SJCRH30 (cell line): ENCODE measurements around a stretch of chr6.

DNA sequence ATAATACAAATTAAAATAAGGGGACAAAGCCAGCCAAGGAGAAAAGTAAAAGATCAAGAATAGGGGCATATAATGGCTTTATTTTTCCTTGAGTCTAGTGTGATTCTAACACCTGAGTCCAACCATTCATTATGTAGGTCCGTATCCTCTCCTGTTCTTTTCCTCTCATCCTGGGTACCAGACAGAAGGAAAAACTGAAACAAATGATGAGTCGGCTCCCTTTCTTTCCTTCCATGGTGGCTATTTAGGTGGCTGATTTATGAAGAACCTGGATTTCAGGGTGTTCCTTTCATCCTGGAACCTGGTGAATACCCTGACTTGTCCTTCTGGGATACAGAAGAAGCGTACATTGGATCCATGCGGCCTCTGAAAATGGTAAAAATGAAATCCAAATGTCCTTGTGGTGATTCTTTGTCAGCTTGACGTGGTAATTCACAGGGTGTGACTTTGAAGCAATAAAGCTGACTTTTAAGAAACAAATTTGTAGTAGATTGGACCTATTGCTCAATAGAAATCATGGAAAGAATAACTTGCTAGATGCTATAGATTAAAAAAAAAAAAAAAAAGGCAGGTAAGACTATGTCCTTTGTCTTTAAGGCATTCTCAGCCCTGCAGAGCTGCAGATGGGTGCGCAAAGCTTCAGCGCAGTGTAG lies 90.0 kb downstream of the RTN4IP1 start:
- RAMPAGE, long total RNA = no peak

DNA sequence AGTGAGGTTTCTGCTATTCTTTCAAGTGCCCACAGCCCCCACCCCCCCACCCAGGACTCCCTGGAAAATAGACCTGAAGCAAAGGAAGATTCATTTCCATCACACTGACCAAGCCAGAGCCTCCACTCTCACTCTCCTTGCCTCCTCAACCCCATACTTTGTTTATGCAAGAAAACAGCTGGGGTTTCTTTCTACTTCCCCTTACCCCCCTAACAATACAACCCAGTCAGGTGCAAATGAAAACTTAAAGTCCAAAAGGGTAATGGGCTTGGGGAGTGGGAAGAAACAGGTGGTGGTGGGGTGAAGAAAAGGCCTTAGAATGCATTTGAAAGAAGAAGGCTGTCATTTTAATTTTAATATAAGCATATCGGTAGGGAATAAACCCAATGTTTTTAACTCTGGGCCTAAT lies 14.4 kb downstream of the RTN4IP1 start:
- RAMPAGE, long total RNA = no peak

DNA sequence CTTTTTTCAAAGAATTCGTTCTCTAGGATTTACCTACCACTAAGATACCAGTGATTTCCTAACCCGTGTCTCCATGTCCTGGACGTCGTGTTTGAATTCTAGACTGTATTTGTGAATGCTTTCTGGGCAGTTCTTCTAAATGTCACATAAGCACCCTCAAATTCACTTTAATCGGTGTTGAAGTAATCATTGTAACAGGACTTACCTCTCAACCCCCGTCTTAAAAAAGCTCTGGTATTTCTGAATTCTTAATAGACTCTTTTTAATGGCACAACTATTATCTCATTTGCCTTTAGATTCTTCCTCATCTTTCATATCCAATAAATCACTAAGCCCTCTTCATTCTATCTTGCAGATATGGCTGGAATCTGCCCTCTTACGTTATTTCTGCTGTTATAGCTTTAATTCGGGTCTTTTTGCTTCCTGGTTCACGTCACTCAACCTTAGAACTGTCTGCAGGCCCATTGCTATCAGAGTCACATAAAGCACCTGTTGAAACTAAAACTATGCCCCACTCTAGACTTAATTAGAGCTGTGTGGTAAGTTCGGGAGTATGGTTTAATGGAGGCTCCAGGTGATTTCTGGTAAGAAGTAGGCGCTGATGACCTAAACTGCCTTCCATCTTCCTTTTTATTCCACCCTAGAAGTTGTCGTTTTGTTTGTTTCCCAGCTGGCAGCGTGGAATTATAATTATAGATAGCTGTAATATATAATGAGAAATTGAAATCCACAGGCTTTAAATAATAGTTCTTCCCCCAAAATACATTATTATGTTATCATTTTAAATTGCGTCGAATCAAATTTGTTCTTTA lies 950 bp downstream of the QRSL1 start:
- RAMPAGE, long total RNA = no peak

- RAMPAGE, long total RNA = no peak
These were observed 64.9 kb downstream of the QRSL1 start for GRCh38 chr6:106694321-106694722.

- RAMPAGE, long total RNA = no peak
These were observed 105.8 kb downstream of the QRSL1 start for GRCh38 chr6:106735149-106735578.

DNA sequence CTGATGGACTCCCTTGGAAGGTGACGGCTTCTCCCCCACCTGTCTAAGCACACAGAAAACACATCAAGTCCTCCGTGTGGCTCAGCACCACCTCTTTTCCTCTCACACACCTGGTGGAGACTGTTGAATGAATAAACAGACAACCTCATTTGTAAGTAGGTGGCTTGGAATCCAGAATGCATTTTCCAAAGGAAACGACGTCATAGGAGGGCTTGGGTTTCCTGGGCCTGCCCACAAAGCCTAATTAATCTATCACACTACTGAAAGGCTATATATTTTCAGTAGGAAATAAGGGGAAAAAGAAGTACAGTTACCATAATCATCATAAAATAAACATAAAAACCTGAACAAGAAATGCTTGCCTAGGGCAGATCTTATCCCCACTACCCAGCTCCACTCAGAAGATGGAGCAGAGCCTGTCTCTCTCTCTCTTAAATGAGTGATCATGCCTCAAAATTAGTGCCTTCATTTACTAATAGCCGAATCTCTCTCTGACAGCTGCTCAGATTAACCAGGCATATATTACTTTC lies 121.3 kb downstream of the QRSL1 start:
- RAMPAGE, long total RNA = no peak

DNA sequence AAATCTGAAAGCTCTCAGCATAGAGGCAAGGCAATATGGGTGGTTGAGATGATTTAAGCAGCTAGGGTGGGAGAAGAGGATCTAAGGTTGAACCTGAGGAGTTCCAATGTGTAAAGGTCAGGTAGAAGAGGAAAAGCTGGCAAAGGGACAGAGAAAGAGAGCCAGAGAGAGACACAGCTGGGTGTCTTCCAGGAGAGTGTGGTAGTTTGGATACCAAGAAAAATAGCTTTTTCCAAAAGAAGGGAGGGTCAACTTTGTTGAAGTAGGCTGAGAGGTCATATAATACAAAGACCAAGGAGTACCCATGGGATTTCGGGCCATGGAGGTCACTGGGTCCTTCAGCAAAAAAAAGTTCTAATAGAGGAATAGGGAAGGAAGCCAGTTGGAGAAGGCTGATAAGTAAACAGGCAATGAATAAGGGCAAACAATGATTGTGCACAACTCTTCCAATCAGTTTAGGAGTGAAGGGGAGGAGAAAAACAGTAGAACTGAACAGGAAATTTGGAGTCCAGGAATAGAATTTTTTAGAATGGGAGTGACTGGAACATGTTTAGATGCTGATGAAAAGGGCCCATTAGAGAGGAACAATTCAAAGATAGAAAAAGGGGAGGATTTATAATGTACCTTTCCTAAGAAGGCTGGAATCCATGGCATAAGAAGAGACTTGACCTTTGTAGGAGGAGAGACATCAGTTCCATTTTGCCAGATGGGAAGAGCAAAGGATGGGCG lies 135.2 kb downstream of the QRSL1 start:
- RAMPAGE, long total RNA = no peak

DNA sequence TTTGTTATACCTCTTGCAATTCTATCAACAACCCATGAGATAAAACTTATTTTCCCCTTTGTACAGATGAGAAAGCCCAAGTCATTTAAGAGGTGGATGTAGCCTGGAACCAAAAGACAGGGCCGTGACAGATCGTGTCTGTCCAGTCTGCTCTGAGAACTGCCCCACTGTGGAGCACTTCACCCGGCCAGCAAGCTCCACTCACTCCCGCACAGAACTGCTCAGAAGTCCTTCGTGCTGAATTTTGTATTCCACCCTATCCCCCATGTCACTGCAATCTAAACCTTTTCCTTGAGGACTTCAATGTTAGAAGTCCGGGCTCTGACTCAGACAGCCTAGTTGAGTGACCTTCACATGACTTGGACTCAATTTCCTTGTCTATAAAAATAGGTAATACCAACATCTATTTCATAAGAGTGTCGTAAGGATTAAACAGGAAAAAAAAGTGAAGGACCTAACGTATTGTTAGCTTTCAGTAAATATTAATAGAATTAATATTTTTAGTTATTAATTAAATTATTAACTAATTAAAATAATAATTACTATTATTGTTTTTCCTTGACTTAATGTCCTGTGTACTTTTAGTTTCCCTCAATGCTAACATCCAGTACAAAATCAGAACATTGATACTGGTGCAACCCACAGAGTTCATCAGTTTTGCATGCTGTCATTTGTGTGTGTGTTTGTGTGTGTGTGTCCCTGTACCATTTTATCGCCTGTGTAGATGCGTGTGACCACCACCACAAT lies 161.6 kb downstream of the QRSL1 start:
- RAMPAGE, long total RNA = no peak

GRCh38 chr6:107046284-107046825 lies 18.4 kb downstream of the MTRES1 start:
- RAMPAGE, long total RNA = no peak

- RAMPAGE, long total RNA = no peak
These were observed 53.8 kb upstream of the BEND3 start for GRCh38 chr6:107169048-107169567.

- RAMPAGE, long total RNA = no peak
These were observed 106.4 kb upstream of the BEND3 start for GRCh38 chr6:107221836-107222035.

GRCh38 chr6:107659626-107660146 lies 164.4 kb downstream of the SCML4 start:
- RAMPAGE, long total RNA = no peak

DNA sequence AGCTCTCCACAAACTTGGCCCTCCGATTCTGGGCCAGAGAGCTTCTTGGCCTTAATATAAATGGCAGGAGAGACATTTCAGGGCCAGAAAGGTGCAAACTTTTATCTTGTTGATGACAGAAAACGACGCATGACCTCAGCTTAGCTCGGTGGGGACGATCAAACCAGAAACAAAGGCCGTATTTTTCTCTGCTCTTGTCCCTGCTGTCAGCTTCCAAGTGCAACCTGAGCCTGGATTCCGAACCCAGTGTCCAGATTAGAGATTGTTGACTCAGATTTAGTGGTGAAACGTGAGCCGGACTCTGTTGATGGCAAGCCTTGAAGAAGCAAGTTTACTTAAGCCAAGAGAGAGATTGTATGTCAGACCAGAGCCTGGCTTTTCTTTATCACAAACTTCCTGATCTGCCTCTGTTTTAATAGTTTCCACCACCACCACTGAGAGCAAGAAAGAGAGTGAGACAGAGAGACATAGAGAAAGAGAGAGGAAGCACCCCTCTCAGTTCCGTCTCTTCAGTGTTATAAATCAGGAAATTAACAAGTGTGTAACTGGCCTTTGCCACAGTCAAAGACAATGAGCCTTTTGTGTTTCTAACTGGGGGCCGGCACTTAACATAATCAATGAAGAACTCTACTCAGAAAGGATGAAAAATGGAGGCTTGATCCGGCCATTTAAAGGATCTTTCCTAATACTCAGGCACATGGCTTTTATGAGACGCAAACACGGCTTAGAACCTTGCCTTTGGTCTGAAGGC lies 157.6 kb downstream of the SCML4 start:
- RAMPAGE, long total RNA = no peak

DNA sequence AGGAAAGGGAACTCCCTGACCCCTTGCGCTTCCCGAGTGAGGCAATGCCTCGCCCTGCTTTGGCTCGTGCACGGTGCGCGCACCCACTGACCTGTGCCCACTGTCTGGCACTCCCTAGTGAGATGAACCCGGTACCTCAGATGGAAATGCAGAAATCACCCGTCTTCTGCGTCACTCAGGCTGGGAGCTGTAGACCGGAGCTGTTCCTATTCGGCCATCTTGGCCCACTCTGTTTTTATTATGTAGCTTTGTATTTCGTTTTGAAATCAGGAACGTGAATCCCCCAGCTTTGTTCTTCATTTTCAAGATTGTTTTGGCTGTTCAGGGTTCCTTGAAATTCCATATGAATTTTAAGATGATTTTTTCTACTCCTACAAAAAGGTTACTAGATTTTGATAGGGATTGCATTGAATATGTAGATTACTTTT lies 36.4 kb upstream of the SCML4 start:
- RAMPAGE, long total RNA = no peak

- RAMPAGE, long total RNA = no peak
These were observed 43.2 kb upstream of the SCML4 start for GRCh38 chr6:107867379-107867684.

DNA sequence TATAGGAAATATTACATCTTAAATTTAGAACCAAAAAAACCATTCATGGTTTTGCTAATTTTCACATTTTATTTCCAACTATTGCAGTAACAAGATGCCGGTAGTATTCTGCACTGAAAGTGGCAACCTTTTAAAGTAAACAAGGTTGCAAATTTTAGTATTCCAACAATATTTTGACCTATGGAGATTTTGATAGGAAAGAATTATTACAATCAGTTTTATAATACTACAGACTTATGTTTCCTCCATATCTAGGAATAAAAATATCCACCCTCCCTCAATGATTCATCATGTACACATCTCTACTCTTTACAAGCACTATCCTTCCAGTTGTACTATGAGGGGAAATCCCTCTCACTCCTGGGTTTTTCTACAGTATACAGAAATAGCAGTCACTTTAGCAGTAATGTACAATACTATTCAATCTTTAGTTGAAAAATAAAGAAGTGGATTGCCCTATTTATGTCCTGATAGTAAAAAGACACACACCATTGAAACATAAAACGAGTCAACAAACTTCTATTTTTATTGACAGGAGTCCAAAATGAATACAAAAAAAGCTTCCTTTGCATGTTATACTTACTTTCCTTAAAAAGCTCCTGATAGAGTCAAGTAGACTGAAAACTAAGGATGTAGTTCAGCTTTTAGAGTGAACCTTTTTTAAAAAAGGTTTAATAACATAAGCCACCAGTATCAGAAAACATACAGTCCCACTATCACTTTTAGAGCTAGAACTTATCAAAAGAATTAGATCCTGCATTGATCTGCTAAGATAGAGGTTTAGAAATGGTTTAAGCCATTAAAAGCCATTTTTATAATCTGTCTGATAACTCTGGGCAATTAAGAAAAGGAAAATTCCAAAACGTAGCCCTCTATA lies 46.4 kb upstream of the SCML4 start:
- RAMPAGE, long total RNA = no peak

DNA sequence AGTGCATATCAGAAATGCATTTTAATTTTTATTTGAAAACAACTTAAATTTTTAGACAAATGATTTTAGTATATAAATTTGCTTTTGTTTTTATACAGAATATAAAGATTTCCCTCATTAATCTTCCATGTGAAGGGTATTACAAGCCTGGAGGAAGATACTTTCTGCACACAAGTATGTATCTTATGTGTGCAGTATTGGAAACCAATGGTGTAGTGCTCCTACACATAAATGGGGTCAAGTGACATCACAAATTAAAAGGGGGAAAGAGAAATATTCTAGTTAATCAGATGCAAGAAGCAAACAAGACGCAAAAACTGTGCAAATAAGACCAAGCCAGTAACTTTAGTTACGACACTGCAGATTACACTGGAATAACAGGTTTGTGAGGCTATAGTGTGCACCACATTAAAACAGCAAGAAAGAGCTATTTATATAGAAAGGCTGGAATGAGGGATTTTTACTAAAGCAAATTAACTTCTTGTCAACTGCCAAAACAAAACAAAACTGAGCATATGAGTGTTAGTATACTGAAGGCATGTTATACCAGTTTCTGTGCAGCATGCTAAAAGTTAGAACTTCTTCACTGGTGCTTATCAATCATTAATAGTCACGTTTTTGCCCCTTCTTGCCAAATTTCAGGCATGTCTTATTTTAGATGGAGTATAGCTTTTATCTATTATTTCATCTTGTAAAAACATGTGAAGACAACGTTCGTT lies 45.8 kb downstream of the NR2E1 start:
- RAMPAGE, long total RNA = no peak

GRCh38 chr6:108260061-108260680 lies 669 bp downstream of the SNX3 start:
- RAMPAGE, long total RNA = no peak

DNA sequence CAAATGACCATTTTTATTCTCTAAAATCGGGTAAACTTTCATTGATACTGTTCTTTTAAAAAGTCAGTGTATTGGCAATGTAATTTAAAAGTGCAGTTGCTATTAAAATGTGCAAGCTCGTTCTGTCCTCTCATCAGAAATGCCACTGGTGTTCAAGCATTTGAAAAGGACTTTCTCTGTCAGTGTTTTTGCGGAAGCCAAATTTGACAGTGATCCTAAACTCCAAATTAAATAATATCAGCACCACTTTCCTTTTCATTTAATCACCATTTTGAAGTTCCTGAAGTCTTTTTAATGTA lies 69.6 kb downstream of the AFG1L start:
- RAMPAGE, long total RNA = no peak

DNA sequence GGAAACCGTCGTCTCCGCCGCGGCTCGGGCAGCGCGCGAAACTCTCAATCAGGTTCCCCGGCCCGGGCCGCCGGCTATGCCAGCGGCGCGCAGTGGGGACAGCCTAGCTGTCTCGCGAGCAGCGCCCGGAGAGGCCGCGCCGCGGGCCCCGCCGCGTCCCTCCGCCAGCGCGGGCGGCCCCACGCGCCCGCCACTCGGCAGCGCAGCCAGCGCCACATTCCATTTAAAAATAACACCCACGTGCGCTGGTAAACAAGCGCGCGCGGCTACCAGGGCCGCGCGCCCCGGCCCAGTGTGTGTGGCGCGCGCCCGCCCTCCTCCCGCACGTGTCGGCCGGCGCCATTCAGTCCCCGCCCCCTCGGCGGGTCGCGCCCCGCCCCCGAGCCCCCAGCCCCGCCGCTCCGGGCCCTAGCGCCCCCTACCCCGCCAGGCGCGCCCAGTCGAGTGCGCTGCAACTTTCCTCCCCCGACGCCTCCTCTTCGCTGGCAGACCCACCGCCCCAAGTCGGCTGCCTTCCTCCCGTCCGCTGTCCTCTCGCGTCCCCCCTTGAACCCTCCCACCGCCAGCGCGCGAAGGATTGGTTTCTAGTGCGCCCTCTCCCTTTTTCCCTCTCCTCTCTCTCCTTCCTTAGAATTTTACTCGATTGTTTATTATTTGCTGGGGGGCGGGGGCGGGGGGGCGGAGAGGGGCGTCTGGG lies 2.8 kb upstream of the FOXO3 start:
- RAMPAGE, long total RNA = no peak